Cerebellum (tissue), 5 donors: Measurements from ENCODE around the genes LY6G6F, CLIC1, HSPA1B, SLC44A4, CYP21A2 and NOTCH4.

GRCh38 chr6:31703515-31703739 is 303 bp upstream of the ABHD16A start:
- PRO-cap, 3 experiments, result no peak in any of the 3 experiments
- RAMPAGE, long total RNA, result no peak

- PRO-cap, 3 experiments, result no peak in any of the 3 experiments
- RAMPAGE, long total RNA, result no peak
Observed at GRCh38 chr6:31706600-31706984, at the start of gene LY6G6F. TSS of gene LY6G6F (plus strand) at chr6:31706866.

DNA sequence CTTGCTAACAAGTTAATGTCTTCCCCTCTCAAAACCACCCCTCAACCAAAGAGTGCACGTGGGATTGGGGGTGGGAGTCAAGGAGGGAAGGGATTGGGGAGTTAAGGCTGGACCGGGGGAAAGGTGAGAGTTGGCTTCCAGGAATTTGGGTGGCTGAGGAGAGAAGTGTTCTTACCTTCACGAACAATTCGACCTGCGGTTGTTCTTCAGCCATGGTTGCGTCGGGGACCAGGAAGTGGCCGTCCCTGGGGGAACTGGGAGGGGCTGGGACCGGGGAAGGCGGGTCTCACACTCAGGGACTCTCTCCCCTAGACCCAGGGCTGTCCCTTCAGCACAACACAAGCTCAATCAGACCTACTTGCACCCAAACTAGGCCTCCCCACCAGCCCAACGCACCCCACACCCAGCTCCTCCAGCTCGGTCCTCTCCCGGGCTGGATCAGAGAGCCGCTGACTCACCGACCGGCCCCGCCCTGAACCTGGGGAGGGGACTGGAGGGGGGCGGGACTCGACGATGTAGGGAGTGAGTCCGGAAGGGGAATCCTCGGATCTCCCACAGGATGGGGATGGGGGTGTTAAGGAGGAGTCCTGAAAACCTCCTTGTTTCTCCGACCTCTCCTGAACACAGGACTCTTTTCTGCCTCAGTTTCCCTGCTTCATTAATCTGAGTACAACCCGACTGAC is at the start of gene CLIC1:
TSS of gene CLIC1 (minus strand) at position 444 of the 683 bp plus-strand sequence.
- PRO-cap, 3 experiments, result peak in 3 of 3 experiments; most common plus-strand start position 546 of the sequence (in 2); most common minus-strand start position 440 of the sequence (in 3)
- RAMPAGE, long total RNA, result start-site peak on the minus strand centred at position 242 of the sequence, 44 bp wide, 1,819 and 396 reads in 2 replicates; start-site peak on the minus strand centred at position 443 of the sequence, 91 bp wide, 2,130 and 118 reads in 2 replicates

DNA sequence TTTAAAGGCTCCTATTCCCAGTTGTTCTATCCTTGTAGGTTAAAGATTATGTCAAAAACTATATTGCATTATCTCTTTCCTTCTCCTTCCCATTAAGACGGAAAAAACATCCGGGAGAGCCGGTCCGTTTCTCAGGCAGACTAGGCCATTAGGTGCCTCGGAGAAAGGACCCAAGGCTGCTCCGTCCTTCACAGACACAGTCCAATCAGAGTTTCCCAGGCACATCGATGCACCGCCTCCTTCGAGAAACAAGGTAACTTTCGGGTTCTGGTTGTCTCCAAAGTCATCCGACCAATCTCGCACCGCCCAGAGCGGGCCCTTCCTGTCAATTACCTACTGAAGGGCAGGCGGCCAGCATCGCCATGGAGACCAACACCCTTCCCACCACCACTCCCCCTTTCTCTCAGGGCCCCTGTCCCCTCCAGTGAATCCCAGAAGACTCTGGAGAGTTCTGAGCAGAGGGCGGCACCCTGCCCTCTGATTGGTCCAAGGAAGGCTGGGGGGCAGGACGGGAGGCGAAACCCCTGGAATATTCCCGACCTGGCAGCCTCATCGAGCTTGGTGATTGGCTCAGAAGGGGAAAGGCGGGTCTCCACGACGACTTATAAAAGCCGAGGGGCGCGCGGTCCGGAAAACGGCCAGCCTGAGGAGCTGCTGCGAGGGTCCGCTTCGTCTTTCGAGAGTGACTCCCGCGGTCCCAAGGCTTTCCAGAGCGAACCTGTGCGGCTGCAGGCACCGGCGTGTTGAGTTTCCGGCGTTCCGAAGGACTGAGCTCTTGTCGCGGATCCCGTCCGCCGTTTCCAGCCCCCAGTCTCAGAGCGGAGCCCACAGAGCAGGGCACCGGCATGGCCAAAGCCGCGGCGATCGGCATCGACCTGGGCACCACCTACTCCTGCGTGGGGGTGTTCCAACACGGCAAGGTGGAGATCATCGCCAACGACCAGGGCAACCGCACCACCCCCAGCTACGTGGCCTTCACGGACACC is at the start of gene HSPA1B:
TSS of gene HSPA1B (plus strand) at position 633 of the 986 bp plus-strand sequence.
- PRO-cap, 3 experiments, result peak in 3 of 3 experiments; most common plus-strand start position 632 of the sequence (in 3); most common minus-strand start position 207 of the sequence (in 3)
- RAMPAGE, long total RNA, result start-site peak on the plus strand centred at position 706 of the sequence, 145 bp wide, 615 and 68 reads in 2 replicates

DNA sequence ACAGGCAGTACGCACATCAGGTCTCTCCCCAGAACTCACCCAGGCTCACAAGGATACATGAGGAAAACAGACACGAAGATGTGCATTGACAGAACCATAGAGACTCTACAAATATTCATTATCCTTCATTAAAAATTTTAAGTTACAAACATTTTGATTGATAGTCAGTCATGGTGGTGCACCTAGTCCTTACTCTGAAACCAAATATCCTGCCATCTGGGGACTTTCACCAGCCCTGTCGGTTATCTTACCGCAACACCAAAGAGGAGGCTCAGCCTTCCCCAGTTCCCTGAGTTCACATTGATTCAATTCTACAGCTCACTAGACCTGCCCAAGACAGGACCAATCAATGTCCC is 3.5 kb downstream of the NEU1 start:
- PRO-cap, 3 experiments, result no peak in any of the 3 experiments
- RAMPAGE, long total RNA, result no peak

- PRO-cap, 3 experiments, result no peak in any of the 3 experiments
- RAMPAGE, long total RNA, result no peak
Observed at GRCh38 chr6:31861882-31862300, 730 bp downstream of the NEU1 start.

GRCh38 chr6:31866137-31866429 is 3.5 kb upstream of the NEU1 start:
- PRO-cap, 3 experiments, result no peak in any of the 3 experiments
- RAMPAGE, long total RNA, result no peak

GRCh38 chr6:31878812-31879478 is at the start of gene SLC44A4:
TSS of gene SLC44A4 (minus strand) at chr6:31878997.
- PRO-cap, 3 experiments, result peak in 1 of 3 experiments; most common minus-strand start chr6:31878997 (in 1)
- RAMPAGE, long total RNA, result no peak

- PRO-cap, 3 experiments, result peak in 1 of 3 experiments; most common plus-strand start chr6:31897282 (in 1)
- RAMPAGE, long total RNA, result no peak
Observed at GRCh38 chr6:31896918-31897476, 501 bp downstream of the EHMT2 start.

DNA sequence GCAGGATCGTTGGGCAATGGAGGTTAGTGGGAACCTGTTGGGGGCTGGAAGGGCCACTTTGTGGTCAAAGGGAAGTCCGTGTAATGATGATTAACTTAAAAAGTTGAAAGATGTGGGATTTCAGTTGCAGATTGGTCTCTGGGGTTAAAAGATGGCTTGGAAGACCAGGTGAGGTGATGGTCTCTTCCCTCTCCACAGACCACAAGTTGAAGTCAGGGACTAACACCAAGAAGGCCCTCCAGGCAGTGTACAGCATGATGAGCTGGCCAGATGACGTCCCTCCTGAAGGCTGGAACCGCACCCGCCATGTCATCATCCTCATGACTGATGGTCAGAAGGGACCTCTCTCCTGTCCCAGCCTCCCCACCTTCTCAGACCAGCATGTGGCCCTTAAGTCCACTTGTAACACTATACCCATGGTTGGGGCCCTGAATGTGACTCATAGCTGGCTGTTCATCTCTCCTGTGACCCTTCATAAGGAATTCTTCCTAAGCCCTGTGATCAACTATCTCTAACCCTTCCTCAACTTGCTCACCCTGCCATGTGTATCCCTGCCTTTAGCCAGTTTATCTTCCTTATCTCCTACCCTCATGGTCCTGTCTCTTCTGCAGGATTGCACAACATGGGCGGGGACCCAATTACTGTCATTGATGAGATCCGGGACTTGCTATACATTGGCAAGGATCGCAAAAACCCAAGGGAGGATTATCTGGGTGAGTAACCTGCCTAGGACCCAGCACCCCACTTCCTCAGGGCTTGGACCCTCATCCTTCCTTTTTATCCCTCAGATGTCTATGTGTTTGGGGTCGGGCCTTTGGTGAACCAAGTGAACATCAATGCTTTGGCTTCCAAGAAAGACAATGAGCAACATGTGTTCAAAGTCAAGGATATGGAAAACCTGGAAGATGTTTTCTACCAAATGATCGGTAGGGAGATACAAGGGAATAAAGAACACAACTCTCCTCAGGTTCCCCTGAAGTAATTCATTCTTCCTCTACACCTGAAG is 3.0 kb downstream of the CFB start:
- PRO-cap, 3 experiments, result no peak in any of the 3 experiments
- RAMPAGE, long total RNA, result no peak

DNA sequence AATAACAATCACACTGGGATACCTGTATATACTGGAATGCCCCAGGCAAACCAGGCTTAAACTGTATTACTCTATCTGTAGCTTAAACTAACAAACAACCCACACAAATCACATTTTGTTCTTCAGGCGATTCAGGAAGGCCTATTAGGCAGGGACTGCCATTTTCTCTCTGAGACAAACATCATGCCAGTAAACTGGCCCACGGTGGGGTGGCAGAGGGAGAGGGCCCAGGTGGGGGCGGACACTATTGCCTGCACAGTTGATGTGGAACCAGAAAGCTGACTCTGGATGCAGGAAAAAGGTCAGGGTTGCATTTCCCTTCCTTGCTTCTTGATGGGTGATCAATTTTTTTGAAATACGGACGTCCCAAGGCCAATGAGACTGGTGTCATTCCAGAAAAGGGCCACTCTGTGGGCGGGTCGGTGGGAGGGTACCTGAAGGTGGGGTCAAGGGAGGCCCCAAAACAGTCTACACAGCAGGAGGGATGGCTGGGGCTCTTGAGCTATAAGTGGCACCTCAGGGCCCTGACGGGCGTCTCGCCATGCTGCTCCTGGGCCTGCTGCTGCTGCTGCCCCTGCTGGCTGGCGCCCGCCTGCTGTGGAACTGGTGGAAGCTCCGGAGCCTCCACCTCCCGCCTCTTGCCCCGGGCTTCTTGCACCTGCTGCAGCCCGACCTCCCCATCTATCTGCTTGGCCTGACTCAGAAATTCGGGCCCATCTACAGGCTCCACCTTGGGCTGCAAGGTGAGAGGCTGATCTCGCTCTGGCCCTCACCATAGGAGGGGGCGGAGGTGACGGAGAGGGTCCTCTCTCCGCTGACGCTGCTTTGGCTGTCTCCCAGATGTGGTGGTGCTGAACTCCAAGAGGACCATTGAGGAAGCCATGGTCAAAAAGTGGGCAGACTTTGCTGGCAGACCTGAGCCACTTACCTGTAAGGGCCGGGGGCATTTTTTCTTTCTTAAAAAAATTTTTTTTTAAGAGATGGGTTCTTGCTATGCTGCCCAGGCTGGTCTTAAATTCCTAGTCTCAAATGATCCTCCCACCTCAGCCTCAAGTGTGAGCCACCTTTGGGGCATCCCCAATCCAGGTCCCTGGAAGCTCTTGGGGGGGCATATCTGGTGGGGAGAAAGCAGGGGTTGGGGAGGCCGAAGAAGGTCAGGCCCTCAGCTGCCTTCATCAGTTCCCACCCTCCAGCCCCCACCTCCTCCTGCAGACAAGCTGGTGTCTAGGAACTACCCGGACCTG is at the start of gene CYP21A2:
TSS of gene CYP21A2 (plus strand) at position 534 of the 1,244 bp plus-strand sequence.
- PRO-cap, 3 experiments, result no peak in any of the 3 experiments
- RAMPAGE, long total RNA, result no peak

GRCh38 chr6:32068462-32069277 is 30.5 kb downstream of the CYP21A2 start:
- PRO-cap, 3 experiments, result no peak in any of the 3 experiments
- RAMPAGE, long total RNA, result no peak

GRCh38 chr6:32110267-32110498 is 1.0 kb upstream of the TNXB start:
- PRO-cap, 3 experiments, result no peak in any of the 3 experiments
- RAMPAGE, long total RNA, result no peak

DNA sequence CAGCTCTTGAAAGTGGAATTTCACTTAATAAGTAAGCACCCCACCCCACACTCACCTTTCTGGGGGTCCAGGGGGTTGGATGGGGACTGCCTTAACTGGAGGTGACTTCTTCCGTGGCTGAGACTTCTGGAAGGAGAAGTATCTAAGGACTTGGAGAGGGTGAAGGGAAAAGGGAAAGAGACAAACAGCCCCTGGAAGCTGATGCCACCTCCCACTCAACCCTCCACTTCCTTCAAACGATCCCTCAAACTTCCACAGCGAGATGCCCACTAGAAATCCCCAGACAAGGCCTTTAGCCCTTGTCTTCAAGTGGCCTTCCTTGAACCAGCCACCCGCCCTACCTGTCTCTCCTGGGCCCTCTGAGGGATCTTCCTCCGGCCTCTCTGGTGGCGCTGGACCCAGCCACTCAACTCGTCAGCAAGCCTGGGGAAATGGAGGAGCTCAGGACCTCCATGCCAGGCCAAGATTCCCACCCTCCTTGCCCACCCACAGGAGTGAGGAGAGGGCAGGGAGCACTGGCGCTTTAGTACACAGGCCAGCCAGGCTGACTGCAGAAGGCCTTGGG is 7.9 kb upstream of the TNXB start:
- PRO-cap, 3 experiments, result no peak in any of the 3 experiments
- RAMPAGE, long total RNA, result no peak

GRCh38 chr6:32195358-32196308 is 3.2 kb upstream of the GPSM3 start:
- PRO-cap, 3 experiments, result peak in 3 of 3 experiments; most common plus-strand start chr6:32195915 (in 2); most common minus-strand start chr6:32196136 (in 3)
- RAMPAGE, long total RNA, result no peak

DNA sequence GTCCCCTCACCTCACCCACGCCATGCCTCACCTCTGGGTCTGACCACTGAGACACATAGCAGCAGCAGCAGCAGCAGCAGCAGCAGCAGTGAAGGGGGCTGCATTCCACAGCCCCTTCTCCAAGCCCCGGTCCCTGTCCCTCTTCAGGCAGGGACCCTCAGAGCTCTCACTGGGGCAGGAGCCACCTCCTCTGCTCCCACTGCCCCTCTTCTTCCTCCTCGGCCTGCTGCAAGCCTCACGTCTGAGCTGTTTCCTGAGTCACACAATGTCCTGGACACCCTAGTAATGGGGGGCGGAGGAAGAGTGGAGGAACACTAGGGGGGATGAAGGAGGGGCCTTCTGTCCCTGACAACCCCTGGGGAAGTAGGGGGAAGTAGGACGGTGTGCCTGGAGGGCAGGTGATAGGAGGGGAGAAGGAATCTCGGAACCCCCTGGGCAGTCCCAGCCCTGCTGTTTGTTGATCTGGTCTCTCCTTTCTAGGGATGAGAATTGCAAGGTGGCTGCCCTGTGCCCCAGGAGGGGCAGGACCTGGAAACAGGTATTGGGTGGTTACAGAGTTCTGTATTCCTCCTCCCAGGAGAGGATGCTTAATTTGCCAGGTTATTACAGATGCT is at the start of gene NOTCH4:
TSS of gene NOTCH4 (minus strand) at position 243 of the 614 bp plus-strand sequence.
- PRO-cap, 3 experiments, result peak in 2 of 3 experiments; most common minus-strand start position 239 of the sequence (in 1)
- RAMPAGE, long total RNA, result no peak

- PRO-cap, 3 experiments, result no peak in any of the 3 experiments
- RAMPAGE, long total RNA, result no peak
Observed at GRCh38 chr6:32254606-32255142, 30.8 kb upstream of the NOTCH4 start.

DNA sequence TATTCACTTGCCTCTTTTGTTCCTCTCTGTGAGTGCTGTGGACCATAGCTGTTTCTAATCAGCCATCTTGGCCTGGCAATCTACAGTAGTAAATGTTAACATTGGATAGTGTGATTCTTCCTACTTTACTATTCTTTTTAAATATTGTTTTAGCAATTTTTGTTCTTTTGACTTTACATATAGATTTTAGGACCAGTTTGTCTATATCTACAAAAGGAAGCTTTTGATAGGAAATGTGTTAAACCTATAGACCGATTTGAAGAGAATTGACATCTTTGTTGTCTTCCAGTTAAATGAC is 32.0 kb upstream of the NOTCH4 start:
- PRO-cap, 3 experiments, result no peak in any of the 3 experiments
- RAMPAGE, long total RNA, result no peak

DNA sequence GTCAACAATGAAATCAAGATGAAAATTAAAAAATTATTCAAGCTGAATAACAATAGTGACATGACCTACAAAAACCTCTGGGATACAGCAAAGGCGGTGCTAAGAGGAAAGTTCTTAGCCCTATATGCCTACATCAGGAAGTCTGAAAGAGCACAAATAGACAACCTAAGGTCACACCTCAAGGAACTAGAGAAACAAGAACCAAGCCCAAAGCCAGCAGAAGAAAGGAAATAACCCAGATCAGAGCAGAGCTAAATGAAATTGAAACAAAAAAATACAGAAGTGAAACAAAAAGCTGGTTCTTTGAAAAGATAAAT is 47.5 kb upstream of the NOTCH4 start:
- PRO-cap, 3 experiments, result no peak in any of the 3 experiments
- RAMPAGE, long total RNA, result no peak

DNA sequence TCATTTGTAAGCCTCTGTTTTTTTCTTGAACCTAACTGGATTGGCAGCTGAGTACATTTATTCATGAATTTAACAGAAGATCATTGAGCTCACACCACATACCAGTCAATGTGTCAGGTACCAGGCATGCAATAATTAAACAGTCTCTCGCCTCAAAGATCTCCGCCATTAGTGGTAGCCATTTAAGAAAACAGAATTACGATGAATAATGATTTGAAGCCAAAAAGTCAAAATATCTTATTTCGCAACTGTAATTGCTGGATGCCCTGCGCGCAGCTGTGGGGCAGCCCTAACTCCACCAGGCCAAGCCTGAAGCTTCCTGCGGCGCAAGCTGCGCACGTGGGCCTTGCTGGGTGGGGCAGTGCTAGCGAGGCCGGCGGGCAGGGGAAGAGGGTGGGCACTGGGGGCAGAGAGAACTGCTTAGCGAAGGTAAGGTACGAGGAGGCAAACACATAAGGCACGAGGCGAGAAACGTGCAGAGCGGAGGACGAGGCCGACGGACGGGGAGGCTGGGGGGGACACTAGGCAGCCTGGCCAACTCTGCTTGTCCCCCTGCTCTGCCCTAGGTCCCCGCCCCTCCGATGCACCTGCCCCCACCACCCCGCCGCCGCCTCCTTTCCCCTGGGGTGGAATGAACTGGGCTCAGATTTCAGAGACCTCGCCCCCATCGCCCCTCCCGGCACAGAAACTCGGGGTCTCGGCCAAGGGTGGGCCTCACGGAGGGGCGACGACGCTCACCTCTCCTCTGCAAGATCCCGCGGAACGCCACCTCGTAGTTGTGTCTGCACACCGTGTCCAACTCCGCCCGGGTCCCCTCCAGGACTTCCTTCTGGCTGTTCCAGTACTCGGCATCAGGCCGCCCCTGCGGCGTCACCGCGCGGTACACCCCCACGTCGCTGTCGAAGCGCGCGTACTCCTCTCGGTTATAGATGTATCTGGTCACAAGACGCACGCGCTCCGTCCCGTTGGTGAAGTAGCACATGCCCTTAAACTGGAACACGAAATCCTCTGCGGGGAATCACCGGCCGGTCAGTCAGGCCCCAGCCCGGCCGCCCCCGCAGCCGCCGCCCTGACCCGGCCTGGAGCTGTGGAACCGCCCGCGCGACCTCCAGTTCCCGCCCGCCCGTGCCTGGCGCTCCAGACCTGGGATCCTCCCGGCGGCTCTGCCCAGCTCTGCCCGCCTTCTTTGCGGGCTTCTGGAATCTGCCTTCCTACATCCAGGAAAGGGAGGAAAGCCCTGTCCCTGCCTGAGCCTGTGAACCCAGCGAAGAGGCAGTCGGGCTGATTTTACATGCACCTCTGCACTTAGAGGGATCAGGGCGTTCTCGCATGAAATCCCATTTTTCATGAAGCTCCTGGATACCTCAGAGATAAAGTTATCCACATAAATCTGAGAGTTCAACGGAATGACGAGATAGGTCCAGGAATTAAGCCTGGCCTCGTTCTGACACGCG is 1.9 kb downstream of the HLA-DQB1 start:
- PRO-cap, 3 experiments, result no peak in any of the 3 experiments
- RAMPAGE, long total RNA, result no peak